Omental fat pad (tissue), 4 donors: ENCODE measurements around the gene CYLD.

DNA sequence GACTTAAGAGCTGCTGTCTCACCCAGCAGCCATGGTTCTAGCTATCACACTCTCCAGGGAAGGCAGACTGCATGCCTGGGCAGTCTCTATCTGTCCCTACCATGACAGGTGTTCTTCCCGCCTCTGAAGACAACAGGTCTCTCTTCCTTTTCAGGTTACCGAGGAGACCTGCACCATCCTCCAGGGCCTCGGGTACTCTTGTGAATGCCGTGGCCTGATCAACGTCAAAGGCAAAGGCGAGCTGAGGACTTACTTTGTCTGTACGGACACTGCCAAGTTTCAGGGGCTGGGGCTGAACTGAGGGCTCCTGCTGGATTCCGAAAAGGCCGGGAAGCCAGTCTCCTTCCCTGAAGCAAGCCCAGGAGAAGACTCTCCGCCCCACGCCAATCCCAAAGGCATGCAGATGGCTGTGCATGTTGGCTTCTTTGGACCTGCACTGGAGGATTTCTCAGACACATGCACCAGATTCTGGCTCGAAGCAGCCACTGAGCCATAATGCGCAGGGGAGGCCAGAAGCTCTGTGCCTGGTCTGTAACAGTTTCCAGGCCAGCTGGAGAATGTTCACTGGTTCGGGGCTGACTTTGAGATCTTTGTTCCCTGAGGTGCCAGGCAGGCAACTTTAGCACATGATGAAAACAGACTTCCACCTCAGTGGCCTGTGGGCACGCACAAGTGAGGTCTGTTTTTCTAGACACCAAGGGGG, 49.0 kb downstream of the ADCY7 start:
- PRO-cap, result no peak
- RAMPAGE, long total RNA, 4 experiments, result start-site peak on the plus strand in 1 of 4 experiments, centred at position 346 of the sequence, 8 reads per replicate

- PRO-cap, result no peak
- RAMPAGE, long total RNA, 4 experiments, result no peak in any of the 4 experiments
These were observed 29.9 kb downstream of the BRD7 start for GRCh38 chr16:50338825-50339395.

- PRO-cap, result no peak
- RAMPAGE, long total RNA, 4 experiments, result no peak in any of the 4 experiments
These were observed 69.9 kb upstream of the NKD1 start for GRCh38 chr16:50478276-50478724.

DNA sequence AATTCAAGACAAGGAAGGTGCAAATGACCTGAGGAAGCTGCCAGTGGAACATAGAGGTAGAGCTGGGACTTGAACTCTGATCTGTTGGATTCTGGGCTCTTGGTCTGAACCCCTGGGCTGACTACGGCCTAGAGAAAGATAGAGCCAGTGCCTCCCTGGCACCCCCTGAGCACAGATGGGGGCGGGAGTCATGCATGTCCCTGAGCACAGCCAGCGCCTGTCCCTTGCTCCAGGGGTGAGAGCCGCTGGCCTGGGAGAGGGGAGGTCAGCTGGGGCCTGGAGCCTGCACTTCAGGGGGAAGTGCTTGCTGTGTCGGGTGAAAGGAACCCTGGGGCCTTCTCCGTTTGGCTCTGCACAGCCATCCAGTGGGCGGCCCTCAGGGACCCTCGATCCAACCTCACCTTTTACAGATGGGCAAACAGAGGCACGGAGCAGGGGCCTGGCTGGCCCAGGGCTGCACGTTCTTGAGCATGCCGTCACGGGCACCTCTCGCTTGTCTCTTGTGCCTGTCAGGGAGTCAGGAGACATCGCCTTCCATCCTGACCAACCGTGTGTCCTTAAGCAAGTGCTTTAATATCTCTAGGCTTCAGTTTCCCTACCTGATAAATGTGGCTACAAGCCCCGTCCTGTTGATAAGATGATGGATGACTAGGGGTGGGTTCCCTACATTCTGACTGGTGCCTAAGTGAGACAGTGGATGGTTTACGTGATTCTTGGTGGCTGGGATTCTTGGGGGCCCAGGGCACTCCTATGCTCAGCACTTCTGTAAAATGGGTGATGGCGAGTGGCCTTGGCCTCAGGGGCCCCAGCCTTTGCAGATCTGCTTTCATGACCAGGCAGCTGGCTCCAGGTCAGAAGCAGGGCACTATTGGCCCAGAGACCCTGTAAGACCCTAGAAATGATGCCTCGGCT, 1.8 kb downstream of the SNX20 start:
- PRO-cap, result no peak
- RAMPAGE, long total RNA, 4 experiments, result no peak in any of the 4 experiments

DNA sequence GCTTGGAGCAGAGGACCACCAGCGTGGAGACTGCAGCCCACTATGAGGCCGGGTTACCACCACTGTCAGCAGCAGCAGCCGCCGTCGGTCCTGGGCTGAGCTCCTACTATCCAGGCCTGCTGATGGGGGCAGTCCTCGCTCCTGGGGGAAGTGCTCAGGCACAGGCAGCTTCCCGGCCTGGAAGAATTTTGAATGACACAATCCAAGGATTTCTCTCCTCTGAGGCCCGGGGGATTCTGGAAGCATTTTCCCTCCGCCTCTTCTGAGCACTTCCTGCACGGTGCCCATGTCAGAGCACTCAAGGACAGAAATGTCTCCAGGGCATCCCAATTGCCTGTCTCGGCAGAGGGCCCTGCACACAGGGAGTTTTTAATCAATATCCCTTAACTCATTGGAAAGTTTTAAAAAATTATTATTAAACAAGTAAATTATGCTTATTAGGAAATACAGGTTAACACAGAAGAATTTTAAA, 5.2 kb upstream of the NOD2 start:
- PRO-cap, result no peak
- RAMPAGE, long total RNA, 4 experiments, result no peak in any of the 4 experiments

DNA sequence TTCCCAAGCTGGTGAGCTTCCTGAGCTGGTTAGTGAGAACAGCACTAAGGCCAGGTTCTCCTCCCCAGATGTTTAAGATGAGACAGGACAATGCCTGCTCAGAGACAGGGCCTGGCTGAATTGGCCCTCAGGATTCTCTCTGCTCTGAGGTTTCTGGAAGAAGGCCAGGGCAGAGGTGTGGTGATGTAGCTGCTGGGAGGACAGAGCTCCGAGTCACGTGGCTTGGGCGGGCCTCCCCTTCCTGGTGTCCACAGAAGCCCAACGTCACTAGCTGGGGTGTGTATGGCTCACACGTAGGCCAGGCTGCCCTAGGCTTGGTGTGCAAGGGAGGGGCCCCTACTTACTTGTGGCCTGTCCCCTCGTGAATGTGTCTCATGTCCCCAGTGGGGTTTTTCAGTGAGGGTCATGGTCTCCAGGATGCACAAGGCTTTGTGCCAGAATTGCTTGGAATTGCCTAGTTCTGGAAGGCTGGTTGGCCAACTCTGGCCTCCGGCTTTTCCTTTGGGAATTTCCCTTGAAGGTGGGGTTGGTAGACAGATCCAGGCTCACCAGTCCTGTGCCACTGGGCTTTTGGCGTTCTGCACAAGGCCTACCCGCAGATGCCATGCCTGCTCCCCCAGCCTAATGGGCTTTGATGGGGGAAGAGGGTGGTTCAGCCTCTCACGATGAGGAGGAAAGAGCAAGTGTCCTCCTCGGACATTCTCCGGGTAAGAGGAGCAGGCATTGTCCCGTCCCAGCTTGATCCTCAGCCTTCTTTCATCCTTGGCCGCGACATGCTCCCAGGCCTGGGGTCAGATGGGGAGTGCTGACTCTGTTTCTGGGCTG, 3.4 kb downstream of the NOD2 start:
- PRO-cap, result no peak
- RAMPAGE, long total RNA, 4 experiments, result no peak in any of the 4 experiments

GRCh38 chr16:50705887-50706703, 12.7 kb downstream of the NOD2 start:
- PRO-cap, result no peak
- RAMPAGE, long total RNA, 4 experiments, result no peak in any of the 4 experiments

GRCh38 chr16:50713401-50713896, 20.0 kb downstream of the NOD2 start:
- PRO-cap, result no peak
- RAMPAGE, long total RNA, 4 experiments, result no peak in any of the 4 experiments

- PRO-cap, result no peak
- RAMPAGE, long total RNA, 4 experiments, result no peak in any of the 4 experiments
These were observed 22.8 kb upstream of the CYLD start for GRCh38 chr16:50718977-50719632.

DNA sequence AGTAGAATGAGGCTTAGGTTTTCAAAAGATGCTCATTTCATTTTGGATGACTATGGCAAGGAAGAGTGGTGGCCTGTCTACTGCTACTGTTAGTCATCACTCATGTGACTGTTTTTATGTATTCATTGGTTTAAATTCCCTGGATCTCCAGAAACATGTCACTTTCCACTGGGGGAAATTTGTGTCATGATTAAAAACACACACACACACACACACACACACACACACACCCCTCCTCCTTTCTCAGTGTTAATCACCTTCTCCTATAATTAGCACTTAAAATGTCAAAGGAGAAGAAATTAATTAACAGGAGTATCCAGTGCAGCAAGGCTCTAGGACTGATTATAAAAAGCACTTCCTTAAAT, 1.1 kb upstream of the CYLD start:
- PRO-cap, result no peak
- RAMPAGE, long total RNA, 4 experiments, result no peak in any of the 4 experiments

DNA sequence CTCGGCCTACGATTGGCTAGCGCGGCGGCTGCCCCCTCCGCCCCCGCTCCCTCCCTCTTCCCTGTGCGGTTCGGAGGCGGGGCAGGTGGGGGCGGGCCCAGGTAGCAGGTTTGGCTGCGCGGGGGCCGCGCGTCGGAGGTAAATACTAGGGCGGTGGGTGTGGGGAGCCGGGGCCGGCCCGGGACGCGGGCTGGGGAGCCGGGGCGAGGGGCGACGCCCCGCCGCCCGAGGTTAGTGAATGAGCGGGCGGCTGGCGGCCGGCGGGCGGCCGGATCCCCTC, at the start of gene CYLD:
TSS of gene CYLD (plus strand) at position 100 of the 280 bp plus-strand sequence.
- PRO-cap, result unidirectional peak, plus-strand start at position 170 of the sequence
- RAMPAGE, long total RNA, 4 experiments, result start-site peak on the plus strand in 4 of 4 experiments, centred at positions 93 to 172 of the sequence, 134 to 3,474 reads per replicate

GRCh38 chr16:51056298-51056807, 94.7 kb downstream of the SALL1 start:
- PRO-cap, result no peak
- RAMPAGE, long total RNA, 4 experiments, result no peak in any of the 4 experiments

GRCh38 chr16:51150404-51150773, 681 bp downstream of the SALL1 start:
- PRO-cap, result no peak
- RAMPAGE, long total RNA, 4 experiments, result no peak in any of the 4 experiments

DNA sequence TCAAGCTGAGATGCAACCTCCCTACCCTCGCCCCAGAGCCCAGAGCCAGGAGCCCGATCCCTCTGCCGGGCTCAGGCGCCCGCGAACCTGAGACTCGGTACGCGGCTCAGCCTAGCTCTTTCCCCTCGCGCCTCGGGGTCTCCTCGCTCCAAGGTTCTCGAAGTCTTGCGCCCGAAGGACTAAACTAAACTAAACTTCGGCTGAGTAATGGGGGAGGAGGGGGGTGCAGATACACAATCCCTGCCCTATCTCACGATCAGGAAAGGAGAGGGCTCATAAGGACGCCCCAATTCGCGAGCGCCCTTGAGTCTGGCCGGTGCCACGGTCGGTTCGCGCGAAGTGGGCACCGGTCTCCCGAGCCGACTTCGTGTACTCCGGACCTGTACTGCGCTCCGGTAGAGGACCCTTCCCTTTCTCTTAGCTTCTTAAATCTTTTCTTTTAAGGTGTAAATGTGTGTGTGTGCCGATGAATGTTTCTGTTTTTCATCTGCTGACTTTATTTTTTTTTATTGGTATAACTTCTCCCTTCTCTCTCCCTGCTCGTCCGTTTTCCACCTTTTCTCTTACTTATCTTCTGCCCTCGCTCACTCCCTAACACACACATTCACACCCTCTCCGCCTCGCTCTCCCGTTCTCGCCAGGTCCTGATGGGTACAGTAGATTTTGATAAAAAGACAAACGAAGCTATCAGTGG, 1.9 kb upstream of the SALL1 start:
- PRO-cap, result no peak
- RAMPAGE, long total RNA, 4 experiments, result no peak in any of the 4 experiments

GRCh38 chr16:51235485-51236029, 84.5 kb upstream of the SALL1 start:
- PRO-cap, result no peak
- RAMPAGE, long total RNA, 4 experiments, result no peak in any of the 4 experiments

- PRO-cap, result no peak
- RAMPAGE, long total RNA, 4 experiments, result no peak in any of the 4 experiments
These were observed 276.2 kb upstream of the SALL1 start for GRCh38 chr16:51427168-51427736.

- PRO-cap, result no peak
- RAMPAGE, long total RNA, 4 experiments, result start-site peak on the plus strand in 3 of 4 experiments, at chr16:51645755-51645764 at its widest, 5 to 15 reads per replicate
These were observed 494.4 kb upstream of the SALL1 start for GRCh38 chr16:51645545-51645895.

DNA sequence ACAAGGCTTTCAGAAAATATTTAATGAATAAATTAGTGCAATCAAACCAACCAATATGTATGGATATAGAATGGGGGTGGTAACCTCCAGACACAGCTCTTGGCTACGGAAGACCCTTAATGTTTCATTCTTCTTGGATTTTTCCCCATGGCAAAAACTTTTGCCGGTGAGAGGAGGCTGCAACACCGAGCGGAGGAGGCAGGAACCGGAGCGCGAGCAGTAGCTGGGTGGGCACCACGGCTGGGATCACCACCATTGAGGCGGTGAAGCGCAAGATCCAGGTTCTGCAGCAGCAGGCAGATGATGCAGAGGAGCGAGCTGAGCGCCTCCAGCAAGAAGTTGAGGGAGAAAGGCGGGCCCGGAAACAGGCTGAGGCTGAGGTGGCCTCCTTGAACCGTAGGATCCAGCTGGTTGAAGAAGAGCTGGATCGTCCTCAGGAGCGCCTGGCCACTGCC, 108.2 kb upstream of the TOX3 start:
- PRO-cap, result no peak
- RAMPAGE, long total RNA, 4 experiments, result no peak in any of the 4 experiments

GRCh38 chr16:53307572-53308128, 126.6 kb upstream of the RBL2 start:
- PRO-cap, result no peak
- RAMPAGE, long total RNA, 4 experiments, result no peak in any of the 4 experiments

DNA sequence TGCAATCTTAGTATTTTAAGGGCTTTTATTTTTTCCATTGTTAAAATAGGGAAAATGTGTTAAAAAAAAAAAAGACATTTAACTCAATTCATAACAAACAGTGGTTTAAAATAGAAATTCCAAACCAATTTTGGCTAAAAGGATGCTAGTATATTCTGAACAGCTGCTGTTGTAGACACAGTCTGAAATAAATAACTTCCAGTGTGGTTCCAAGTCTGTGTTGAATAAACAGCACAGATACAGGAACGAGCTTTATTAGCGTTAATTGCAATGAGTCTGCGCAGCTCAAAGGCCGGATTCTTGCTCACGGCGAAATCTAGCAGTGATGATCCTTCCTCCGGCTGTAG, 46.8 kb upstream of the AKTIP start:
- PRO-cap, result no peak
- RAMPAGE, long total RNA, 4 experiments, result no peak in any of the 4 experiments